Body of pancreas (tissue), 2 donors: Measurements from ENCODE around the gene CERK.

DNA sequence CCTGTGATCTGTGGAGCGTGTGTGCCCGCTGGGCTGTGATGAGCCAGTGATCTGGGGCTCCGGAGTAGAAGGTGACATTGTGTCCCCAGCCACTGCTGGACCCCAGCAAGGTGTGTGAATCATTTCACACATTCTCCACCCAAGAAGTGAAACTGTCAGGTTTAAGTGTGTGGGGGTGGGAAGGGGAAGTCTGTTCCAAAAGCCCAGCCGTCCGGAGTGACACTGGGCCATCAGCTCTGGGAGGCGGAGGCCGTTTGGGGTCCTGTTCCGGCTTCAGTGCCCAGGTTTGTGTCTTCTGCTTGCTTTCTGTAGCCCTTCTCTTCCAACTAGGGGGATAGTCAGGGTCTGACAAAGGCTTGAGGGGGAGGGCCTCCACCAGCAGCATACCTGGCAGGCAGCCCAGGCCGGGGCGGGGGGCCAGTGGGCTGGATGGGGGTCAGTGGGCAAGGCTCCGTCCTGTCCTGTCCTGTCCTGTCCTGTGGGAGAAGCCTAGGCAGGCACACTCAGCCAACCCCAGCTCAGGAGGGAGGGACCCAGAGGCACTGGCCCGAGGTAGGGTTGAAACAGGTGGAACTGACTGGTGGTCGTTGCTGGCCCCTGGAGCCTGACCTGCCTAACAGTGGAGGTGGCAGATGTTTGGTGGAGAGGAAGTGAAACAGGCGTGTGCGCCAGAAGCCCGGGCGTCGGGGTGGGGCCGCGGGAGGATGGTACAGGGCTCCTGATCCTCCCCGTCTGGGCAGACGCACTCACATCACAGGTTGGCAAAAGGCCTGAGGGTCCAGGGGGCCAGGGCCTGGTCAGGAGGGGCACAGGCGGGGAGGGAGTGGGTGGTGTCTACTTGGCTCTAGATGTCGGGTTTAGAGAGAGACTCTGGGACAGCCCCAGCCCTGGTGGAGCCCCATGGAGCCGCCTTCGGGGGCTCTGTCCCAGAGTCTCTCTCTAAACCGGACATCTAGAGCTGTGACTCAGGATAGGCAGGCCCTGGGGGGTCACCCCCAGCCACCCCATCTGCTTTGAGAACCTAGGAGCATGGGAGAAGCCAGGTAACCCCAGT lies 32.7 kb upstream of the GRAMD4 start:
- PRO-cap, result no peak
- RAMPAGE, long total RNA, 2 experiments, result no peak in any of the 2 experiments

- PRO-cap, result no peak
- RAMPAGE, long total RNA, 2 experiments, result no peak in any of the 2 experiments
Measured at GRCh38 chr22:46590132-46590784, 29.9 kb upstream of the GRAMD4 start.

- PRO-cap, result no peak
- RAMPAGE, long total RNA, 2 experiments, result no peak in any of the 2 experiments
Measured at GRCh38 chr22:46655019-46655466, 34.9 kb downstream of the GRAMD4 start.

- PRO-cap, result no peak
- RAMPAGE, long total RNA, 2 experiments, result no peak in any of the 2 experiments
Measured at GRCh38 chr22:46666491-46667168, 46.4 kb downstream of the GRAMD4 start.

GRCh38 chr22:46737956-46738785 lies at the start of gene CERK:
Gene CERK (minus strand): TSS chr22:46738252.
- PRO-cap, result bidirectional peak, plus-strand start at chr22:46738388, minus-strand start at chr22:46738272
- RAMPAGE, long total RNA, 2 experiments, result no peak in any of the 2 experiments

GRCh38 chr22:46749188-46749850 lies 11.3 kb upstream of the CERK start:
- PRO-cap, result no peak
- RAMPAGE, long total RNA, 2 experiments, result no peak in any of the 2 experiments

DNA sequence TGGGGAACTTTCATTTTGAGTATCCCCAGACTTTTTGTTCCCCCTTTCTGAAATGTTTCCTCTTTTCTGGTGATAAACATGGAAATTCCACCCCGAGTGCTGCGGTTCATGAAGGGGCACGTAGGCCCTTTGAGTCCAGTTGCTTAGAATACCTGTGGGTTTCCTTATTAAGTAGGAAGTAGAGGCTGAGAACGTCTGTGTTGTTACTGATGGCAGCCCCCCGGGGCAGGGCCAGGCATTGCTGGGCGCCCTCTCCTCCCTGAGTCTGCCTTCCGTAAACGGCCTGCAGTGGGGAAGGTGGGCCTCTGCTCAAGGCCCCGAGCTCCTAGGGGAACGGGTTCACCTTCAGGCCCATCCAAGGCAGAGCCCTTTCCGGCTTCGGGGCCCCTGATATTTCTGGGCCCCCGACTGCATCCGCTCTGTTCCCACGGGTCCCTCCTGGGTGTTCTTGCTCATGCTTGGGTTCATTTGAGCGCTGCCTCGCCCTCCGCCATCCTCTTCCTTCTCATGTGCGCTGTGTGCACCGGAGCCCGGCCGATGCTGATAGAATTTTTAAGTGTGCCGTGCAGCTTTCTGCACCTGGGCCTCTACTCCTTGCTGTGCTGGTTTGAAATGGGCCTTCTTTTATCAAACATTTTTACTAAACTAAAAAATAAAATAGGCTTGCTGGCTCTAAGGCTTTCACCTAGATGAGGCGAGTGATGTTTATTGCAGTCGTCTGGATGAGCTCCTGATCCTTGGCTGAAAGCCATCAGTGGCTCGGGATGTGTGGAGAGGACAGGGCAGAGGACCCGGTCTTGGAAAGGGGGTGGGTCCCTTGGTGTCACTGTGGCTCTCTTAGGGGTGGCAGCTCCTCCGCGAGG lies 12.1 kb downstream of the TBC1D22A start:
- PRO-cap, result no peak
- RAMPAGE, long total RNA, 2 experiments, result no peak in any of the 2 experiments

- PRO-cap, result no peak
- RAMPAGE, long total RNA, 2 experiments, result no peak in any of the 2 experiments
Measured at GRCh38 chr22:46776976-46777927, 14.8 kb downstream of the TBC1D22A start.

DNA sequence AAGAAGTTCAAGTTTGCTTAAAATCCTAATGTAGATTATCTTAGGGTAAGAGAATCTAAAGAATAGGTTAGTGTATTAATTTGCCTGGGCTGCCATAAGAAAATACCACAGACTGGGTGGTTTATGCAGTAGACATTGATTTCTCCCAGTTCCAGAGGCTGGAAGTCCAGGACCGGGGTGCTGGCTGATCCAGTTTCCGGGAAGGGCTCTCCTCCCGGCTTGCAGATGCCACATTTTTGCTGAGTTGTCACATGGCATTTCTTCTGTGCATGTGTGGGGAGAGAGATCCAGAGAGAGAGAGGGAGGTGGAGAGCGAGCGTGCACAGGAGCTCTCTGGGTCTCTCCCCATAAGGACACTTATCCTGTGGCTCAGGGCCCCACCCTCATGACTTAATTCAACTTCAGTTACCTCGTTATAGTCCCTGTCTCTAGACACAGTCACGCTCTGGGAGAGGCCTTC lies 46.6 kb downstream of the TBC1D22A start:
- PRO-cap, result no peak
- RAMPAGE, long total RNA, 2 experiments, result no peak in any of the 2 experiments

DNA sequence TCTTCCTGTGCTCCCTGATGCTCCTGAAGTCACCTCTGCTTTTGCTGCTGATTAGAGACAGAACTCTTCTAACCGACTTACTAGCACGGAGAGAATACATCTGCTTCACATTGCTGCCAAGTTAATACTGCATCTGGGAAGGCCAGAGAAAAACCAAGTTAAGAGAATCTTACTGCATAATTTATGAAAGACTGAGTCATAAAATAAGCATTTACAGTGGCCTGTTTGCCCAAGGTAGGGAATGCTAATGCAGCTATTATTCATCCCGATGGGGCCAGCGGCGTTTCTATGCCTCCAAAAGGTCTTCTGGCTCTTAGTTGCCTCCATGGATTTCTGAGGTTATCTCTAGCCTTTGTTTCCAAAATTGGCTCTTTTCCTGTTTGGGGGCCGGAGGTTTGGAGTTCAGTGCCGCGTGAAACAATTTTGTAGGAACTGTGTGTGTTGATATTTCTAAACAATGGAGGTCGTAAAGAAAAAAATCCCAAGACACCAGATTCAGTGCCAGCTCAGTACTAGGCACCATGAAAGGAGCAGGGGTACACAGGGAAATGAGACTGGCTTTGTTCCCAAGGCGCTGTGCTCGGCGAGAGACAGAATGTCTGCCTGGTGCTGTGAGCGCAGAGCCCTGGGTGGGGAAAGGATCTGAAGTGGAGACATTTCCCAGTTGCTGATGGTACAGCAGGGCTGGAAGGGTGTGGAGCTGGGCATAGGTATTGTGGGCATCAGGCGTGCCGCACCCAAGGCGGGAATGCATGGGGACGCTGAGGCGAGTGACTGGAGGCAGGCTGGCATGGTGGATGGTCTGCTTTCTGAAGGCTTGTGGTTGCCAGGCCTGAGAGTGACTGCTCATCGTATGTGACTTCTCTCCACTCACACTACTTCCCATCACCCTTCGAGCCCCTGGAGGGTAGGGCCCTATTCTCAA lies 67.2 kb downstream of the TBC1D22A start:
- PRO-cap, result no peak
- RAMPAGE, long total RNA, 2 experiments, result no peak in any of the 2 experiments

DNA sequence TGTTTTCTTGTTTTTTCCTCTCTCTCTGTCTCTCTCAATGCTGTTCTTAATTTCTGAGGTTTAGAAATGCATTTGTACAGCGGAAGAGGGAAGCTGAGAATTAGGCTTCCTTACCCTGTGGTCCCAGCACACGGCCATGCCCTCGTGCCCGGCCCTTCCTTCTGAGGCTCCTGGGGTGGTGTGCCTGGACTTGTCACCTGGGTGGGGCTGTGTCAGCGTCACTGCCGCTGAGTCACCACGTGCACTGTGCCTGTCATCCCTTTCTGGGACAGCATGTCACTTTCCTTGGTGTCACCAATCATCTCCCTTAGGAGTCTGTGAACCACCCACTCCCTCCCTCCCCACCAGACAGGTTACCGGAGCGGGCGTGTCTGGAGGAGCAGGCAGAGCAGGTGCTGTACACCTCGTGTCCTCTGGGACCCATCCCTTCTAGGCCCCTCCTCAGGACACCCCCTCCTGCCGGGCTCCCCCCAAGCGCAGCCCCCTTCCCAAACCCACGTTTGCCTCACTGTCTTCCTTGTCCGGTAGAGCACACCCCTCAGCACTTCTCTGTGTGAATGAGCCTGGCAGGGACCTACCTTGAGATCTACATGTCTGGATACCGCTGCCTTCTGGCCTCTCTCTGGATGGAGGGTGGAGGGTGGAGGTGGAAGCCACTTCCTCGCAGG lies 367.5 kb downstream of the TBC1D22A start:
- PRO-cap, result no peak
- RAMPAGE, long total RNA, 2 experiments, result no peak in any of the 2 experiments

- PRO-cap, result no peak
- RAMPAGE, long total RNA, 2 experiments, result no peak in any of the 2 experiments
Measured at GRCh38 chr22:47162332-47162800, 399.9 kb downstream of the TBC1D22A start.

- PRO-cap, result unidirectional peak, minus-strand start at chr22:47170777
- RAMPAGE, long total RNA, 2 experiments, result no peak in any of the 2 experiments
Measured at GRCh38 chr22:47170487-47170939, 408.1 kb downstream of the TBC1D22A start.

DNA sequence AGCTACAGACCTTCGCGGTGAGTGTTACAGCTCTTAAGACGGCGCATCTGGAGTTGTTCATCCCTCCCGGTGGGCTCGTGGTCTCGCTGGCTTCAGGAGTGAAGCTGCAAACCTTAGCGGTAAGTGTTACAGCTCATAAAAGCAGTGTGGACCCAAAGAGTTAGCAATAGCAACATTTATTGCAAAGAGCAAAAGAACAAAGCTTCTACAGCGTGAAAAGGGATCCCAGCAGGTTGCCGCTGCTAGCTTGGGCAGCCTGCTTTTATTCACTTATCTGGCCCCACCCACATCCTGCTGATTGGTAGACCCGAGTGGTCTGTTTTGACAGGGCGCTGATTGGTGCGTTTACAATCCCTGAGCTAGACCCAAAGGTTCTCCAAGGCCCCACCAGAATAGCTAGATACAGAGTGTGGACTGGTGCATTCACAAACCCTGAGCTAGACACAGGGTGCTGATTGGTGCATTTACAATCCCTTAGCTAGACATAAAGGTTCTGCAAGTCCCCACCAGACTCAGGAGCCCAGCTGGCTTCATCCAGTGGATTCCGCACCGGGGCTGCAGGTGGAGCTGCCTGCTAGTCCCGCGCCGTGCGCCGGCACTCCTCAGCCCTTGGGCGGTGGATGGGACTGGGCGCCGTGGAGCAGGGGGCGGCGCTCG lies 725.4 kb downstream of the TBC1D22A start:
- PRO-cap, result no peak
- RAMPAGE, long total RNA, 2 experiments, result no peak in any of the 2 experiments

DNA sequence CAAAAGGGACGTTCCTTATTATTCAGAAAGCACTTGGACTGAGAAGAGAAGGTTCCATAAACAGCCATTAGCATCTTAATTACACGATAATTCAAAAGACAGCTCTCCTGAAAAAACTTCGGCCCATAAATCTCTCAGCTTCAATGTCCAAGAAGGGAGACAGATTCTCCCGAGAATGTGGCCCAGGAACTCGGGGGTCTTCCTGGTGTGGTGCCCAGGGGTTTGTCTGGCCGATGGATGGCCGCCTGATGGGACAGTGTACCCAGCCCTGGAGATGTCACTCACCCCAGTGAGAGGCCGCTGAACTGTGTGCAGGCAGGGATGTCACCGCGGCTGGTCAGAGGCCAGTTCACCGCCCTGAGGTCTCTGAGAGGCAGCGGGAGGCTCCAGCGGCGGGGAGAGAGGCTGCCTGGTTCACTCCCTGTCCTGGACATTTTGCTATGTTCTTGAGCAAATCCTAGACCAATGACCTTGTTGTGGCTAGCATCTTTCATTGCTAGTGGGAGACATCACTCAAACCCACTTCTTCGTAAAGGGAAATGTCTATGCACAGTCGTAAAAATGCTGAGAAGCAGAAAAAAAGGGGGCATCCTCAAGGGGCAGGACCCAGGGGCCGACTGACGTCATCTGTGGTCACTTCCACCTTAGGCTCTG lies 11.2 kb upstream of the TAFA5 start:
- PRO-cap, result no peak
- RAMPAGE, long total RNA, 2 experiments, result no peak in any of the 2 experiments

GRCh38 chr22:48566780-48567121 lies 77.4 kb downstream of the TAFA5 start:
- PRO-cap, result no peak
- RAMPAGE, long total RNA, 2 experiments, result no peak in any of the 2 experiments

DNA sequence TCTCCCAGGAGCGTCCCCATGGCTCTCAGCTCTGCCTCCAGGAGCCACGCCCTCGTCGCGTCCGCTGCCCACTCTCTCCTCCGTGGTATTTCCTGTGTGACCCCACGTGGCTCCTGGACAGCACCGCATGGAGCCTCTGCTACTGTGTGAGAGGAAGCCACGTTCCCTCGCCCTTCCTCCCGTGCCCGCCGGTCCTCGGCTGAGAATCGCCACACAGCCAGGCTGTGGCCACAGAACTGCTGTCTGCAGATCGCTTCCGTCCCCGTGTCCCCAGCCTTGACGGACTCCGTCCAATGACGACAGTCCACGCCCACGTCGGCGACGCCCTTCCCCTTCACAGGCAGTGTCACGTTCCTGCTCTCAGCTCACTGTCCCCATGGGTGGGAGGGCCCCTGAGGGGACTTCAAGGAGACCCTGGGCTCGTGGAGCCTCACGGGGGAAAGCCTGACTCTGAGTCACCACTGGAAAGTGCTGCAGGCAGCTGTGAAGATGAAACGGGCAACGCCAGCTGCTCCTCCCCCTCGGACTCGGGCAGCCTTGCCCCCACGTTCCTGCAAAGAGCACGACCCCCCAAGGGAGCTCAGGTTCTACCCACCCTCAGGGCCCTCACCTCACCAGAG lies 458.5 kb downstream of the BRD1 start:
- PRO-cap, result no peak
- RAMPAGE, long total RNA, 2 experiments, result no peak in any of the 2 experiments

- PRO-cap, result no peak
- RAMPAGE, long total RNA, 2 experiments, result no peak in any of the 2 experiments
Measured at GRCh38 chr22:49592699-49593550, 234.7 kb downstream of the BRD1 start.

- PRO-cap, result no peak
- RAMPAGE, long total RNA, 2 experiments, result no peak in any of the 2 experiments
Measured at GRCh38 chr22:49656686-49657252, 170.9 kb downstream of the BRD1 start.

DNA sequence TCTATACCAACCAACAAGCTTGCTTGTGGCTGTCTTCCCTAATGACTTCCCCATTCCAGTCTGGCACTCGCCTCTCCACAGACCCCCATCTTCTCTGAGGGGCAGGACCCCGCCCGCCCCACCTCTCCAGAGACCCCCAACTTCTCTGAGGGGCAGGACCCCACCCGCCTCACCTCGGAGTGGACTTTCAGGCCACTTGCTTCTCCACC lies 36.2 kb downstream of the BRD1 start:
- PRO-cap, result no peak
- RAMPAGE, long total RNA, 2 experiments, result no peak in any of the 2 experiments